SK-N-MC (cell line): ENCODE data around the genes DRG1 and EIF4ENIF1.

DNA sequence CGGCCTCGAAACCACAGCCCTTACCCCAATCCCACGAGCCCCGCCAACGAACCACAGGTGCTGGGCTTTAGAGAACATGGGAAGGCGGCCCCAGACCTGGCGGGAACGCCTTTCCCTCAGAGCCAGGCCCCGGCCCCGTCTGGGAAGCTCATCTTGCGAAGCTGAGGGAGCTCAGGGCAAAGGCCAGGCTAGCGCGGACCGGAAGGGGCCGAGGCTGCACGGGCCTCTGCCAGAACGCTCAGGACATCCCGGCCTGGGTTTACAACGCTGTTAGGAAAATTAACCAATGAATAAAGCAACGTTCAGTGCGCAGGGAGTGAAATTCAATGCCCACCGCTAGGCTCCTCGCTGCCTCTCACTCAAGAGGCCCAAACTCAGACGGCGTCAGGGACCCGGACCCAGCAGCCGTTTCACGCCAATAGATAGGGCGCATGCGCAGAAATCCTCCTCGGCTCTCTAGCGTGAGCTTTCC is 2.0 kb upstream of the MTFP1 start:
- RRBS = 2% methylated on average over 10 of the region's 32 CpGs

DNA sequence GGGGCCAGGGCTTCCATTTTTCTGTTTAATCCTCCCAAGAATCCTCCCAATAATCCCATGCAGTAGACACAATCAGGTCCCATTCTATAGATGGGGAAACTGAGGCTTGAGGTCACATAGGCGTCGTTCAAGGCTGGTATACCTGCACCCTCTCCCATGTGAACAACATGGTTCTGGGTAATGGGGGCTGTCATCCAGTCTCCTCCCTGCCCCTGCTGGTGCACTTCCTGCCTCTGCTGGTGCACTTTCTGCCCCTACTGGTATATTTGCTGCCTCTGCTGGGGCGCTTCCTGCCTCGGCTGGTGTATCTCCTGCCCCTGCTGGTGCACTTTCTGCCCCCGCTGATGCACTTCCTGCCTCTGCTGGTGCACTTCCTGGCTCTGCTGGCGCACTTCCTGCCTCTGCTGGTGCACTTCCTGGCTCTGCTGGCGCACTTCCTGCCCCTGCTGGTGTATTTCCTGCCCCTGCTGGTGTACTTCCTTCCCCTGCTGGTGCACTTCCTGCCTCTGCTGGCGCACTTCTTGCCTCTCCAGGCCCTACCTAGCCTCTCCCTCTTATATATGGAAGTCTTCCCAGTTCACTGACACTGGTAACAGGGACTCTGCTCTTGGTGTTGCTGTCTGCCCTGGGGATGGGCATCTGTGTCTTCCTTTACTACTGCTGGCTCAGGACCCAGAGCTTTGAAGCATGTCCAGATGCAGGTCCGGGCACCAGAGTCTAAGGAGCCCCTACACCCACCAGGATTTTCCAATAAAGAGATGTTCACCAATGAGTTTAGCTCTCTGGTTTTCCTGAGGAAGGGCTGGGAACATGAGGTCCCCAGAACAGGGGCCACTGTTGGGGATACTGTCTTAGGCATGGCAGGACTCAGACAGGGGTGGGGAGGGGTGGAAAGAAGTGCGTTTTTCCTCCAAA is 10.2 kb downstream of the MTFP1 start:
- RRBS = no CpG with 5 or more reads among the region's 10 CpGs

DNA sequence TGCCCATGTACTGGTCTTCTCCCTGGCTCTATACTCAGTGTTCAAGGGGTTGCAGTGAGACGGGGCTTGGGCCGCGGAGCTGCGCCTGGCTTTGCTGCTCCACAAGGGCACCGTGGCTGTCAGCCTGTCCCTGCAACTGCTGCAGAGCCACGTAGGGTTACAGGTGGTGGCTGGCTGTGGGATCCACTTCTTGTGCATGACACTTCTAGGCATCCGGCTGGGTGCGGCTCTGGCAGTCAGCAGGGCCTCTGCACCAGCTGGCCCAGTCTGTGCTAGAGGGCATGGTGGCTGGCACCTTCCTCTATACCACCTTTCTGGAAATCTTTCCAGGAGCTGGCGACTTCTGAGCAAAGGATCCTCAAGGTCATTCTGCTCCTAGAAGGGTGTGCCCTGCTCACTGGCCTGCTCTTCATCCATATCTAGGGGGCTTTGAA is 14.3 kb downstream of the MTFP1 start:
- RRBS = no CpG with 5 or more reads among the region's 9 CpGs

DNA sequence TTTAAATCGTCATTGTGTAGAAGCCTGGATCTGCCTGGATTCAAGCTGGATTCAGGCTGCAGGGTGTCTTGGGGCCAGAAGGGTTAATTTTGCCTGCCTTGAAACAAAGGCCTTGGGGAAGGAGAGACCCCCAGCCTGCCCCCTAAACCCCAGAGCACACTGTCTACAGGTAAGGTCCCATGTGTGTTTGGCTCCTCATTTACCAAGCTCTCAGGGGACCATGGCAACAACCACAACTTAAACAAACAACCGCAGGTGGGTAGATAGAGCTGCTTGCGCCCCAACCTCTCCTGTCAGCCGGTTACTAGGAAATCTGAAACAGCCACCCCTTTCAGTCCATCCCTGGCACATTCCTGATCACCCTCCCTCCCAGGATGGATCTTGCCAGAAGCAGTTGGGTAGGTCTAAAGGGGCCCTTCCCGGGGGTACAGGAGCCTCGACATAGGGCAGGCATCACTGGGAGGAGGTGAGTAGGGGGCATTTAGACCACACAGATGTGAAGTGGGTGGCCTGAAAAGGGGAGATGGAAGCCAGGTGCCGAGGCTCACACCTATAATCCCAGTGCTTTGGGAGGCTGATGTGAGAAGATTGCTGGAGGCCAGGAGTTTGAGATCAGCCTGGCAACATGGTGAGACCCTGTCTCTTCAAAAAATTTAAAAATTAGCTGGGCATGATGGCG is 3.3 kb upstream of the SEC14L3 start:
- RRBS = no CpG with 5 or more reads among the region's 8 CpGs

DNA sequence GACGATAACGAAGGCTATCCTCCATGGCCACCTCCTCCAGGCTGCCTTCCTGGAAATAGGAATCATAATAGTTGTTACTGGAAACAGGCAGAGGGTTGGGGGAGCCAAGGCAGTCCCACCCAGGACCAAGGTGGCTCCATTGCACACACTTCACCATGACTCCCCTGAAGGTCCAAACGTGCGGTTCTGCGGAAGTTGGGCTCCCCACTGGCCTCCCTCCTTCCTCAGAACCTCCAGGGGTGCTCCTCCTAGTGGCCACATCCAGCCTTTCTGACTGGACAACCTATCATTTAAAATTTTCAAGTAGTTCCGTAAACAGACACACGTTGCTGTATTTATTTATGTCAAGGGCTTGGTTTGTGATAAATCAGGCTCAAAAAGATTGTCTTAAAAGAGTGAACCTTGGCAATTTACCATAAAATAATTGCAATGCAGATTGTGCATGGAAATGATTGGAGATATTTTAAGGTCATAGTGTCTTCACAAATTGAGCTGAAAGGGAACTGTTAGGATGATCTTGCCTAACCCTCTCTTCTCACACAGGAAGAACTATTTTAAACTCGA is 1.4 kb upstream of the TCN2 start:
- RRBS = no CpG with 5 or more reads among the region's 8 CpGs

DNA sequence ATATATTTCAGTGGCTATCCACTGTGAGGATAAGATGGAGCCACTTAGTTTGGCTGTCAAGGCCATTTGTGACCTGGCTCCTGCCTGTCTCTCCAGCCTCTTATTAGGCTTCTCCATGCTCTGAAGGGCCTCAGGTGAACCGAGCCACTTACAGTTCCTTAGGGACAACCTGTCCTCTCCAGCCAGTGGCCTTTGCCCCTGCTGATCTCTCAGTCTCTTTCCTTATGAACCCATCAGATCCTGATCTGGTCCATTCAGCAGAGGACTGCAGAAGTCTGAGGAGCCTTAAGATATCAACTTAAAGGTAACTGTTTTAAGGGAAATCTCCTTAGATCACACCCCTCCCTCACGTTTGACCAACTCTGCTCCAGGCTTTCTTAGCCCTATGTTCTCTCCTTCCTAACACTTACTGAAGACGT is 2.4 kb downstream of the DUSP18 start:
- RRBS = no CpG with 5 or more reads among the region's 3 CpGs

- RRBS = no CpG with 5 or more reads among the region's 23 CpGs
Measured at GRCh38 chr22:30667002-30667553, 597 bp downstream of the DUSP18 start.

- RRBS = no CpG with 5 or more reads among the region's 47 CpGs
Measured at GRCh38 chr22:30693888-30694664, 598 bp upstream of the OSBP2 start.

- RRBS = 10% methylated on average over 27 of the region's 88 CpGs
Measured at GRCh38 chr22:30822190-30822960, 127.7 kb downstream of the OSBP2 start.

DNA sequence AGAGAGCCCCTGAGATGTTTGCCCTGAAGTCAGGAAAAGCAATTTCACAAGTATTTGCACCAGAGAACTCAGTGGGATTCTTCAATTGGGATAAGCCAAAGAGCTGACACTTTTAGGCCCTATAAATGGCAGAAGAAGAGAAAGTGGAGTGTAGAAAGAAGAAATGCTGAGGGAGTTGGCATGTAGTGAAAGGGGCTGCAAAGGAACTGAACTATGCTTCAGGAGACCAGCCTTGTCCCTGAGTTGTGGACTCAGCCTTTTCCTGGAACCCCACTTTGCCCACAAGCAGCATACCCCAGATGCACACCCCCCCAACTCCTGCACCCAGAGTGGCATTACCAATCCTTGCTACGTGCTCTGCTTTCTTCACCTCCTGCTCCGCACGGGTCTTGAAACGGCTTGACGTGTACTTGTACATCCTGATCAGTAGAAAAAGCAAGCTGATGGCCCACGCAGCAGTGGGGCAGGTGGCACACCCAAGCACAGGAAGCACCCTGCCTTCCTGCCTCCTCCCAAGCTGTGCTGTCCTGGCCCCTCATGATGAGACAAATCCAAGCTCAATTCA is 28.1 kb downstream of the MORC2 start:
- RRBS = no CpG with 5 or more reads among the region's 6 CpGs

- RRBS = no CpG with 5 or more reads among the region's 13 CpGs
Measured at GRCh38 chr22:31063655-31064859, 17.1 kb upstream of the SMTN start.

- RRBS = 10% methylated on average over 9 of the region's 12 CpGs
Measured at GRCh38 chr22:31081492-31081732, 294 bp downstream of the SMTN start.

GRCh38 chr22:31087048-31087351 is 5.9 kb downstream of the SMTN start:
- RRBS = no CpG with 5 or more reads among the region's 3 CpGs

GRCh38 chr22:31130796-31131318 is 8.1 kb downstream of the INPP5J start:
- RRBS = no CpG with 5 or more reads among the region's 4 CpGs

GRCh38 chr22:31250641-31251326 is 38.7 kb downstream of the LIMK2 start:
- RRBS = no CpG with 5 or more reads among the region's 5 CpGs

- RRBS = no CpG with 5 or more reads among the region's 9 CpGs
Measured at GRCh38 chr22:31281976-31283050, 10.0 kb downstream of the PIK3IP1 start.

DNA sequence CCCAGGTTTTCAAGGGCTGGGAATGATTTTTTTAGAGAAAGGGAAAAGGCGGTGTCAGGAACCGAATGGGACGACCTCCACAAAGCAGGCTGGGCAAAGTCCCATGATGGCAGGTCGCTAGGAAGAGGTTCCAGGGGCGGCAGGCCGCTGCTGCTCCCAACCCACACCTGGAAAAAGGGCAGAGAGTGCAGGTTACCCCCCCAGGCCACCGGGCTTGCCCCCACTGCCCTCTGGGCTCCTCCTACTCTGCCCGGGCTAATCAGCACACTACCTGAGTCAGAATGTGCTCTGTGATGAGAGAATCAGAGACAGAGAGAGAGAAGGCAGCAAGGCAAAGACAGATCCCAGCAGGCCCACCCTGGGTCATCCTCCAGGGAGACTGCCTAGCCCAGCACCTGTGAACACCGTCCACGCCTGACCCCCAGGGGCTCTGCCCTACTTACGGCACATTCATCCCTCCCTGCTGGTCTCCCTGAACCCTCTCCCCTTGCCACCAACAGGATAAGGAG is 4.6 kb downstream of the PATZ1 start:
- RRBS = 100% methylated on average over 1 of the region's 11 CpGs

DNA sequence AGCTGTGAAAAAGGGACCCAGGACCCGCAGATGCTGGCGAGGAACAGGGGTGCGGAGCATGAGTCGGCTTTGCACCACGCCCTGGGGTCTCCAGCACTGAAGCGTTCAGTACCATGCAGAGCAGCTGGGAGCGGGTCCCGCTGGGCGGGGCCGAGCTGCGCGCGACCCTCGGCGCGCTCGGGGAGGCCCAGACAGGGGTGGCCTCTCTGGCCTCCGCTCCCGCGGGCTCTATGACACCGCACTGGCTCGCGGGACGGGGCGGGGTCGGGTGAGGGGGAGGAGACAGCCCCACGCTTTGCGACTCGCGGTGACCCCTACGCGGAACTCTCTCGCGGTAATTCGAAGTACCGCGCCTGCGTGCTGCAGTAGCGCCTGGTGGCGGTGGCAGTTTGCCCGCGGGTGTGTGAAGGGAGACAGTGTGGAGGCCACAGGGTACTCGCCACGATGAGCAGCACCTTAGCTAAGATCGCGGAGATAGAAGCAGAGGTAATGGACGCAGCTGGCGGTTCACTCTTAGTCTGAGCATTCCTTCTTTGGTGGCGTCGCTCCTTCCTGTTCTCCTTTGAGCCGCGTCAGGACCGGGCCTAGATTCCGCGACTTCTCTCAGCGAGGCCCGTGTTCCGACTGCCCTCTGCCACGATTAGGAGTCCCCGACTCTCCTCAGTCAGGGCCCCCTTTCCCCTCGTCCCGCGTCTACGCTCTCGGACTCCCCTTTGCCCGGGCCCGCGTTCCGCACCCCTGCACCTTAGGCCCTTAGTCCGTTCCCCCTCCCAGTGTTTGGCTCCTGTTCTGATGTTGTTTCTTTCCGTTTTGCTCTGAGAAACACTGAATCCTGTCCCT is at the start of gene DRG1:
DRG1 (plus strand) TSS at position 365 of the 840 bp plus-strand sequence.
- RRBS = no CpG with 5 or more reads among the region's 71 CpGs

DNA sequence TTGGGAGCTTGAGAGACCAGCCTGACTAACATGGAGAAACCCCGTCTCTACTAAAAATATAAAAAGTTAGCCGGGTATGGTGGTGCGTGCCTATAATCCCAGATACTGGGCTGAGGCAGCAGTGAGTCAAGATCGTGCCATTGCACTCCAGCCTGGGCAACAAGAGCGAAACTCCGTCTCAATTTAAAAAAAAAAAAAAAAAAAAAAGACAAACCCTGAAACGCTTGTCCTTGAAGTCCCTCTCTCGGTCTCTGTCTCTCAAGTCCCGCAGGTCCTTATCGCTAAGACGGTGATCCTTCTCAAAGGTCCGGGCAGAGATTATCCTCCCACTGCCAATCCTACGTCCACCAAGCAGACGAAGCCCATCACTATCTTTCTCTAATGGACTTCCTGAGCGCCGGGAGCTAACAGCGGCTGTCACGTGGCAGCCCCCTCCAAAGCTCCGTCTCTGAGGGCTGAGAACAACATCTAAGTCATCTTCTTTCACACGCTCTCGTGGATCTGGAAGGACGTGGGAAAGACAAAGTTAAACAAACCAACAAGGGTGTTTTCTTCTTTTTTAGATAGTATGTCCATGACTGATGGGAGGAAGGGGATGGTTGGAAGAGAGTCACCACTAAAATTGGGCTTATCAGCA is 26.1 kb downstream of the EIF4ENIF1 start:
- RRBS = 97% methylated on average over 4 of the region's 22 CpGs

- RRBS = 1% methylated on average over 60 of the region's 118 CpGs
Measured at GRCh38 chr22:31488957-31490037, at the start of gene EIF4ENIF1. TSS of gene EIF4ENIF1 (minus strand) at chr22:31489842.